ENCODE measurements around a stretch of chr16.

GRCh38 chr16:2507565-2508281 lies 6.0 kb upstream of the ATP6V0C start:
- PRO-cap, 2 experiments = no peak in any of the 2 experiments
- RAMPAGE, long total RNA, 4 experiments = no peak in any of the 4 experiments

DNA sequence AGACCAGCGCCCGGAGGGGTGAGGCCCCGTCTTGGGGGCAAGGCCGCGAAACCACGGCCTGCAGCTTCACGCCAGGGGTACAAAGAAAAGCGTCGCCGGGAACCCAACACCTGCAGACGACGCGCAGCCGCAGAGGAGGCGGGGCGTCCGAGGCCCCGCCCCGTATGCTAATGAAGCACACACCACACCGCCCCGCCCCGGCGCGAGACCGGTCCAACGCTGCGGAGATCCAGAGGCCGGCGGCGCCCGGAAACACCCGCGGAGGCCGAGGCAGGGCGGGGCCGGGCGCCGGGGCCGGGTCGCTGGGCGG lies 284 bp upstream of the ATP6V0C start:
- PRO-cap, 2 experiments = peak in 2 of 2 experiments; most common minus-strand start position 81 of the sequence (in 1)
- RAMPAGE, long total RNA, 4 experiments = no peak in any of the 4 experiments

DNA sequence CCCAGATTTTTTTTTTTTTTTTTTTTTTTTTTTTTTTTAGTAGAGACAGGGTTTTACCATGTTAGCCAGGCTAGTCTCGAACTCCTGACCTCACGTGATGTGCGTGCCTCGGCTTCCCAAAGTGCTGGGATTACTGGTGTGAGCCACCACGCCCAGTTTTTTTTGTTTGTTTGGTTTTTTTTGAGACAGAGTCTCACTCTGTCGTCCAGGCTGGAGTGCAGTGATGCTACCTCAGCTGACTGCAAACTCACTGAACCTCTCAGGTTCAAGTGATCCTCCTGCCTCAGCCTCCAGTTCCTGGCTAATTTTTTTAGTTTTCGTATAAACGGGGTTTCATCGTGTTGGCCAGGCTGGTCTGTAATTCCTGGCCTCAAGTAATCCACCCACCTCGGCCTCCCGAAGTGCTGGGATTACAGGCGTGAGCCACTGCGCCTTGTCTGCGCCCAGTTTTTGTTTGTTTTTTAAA lies 2.2 kb upstream of the CEMP1 start:
- PRO-cap, 2 experiments = no peak in any of the 2 experiments
- RAMPAGE, long total RNA, 4 experiments = no peak in any of the 4 experiments

DNA sequence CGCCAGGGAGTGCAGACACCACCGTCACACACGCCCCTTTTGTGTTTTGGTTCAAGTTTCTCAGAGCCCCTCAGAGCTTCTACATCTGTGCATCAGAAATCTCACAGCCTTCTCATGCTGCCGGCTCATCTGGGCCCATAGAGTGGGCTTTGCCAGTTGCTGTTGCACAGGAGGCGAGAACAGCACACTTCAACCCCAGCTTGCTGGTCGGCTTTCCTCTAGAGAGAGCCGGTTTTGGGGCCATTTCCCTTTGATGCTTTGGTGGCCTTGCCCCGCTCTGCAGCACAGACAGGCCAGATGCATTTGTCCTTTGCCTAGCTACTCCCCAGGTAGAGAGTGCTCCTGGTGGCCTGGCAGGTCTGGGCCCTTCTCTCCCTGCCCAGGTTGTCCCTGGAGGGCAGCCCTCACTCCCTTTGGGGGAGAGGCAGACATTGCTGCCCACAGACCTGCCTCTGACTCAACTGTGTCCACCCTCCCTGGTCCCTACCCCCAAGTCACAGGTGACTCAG lies 61.0 kb downstream of the PDPK1 start:
- PRO-cap, 2 experiments = no peak in any of the 2 experiments
- RAMPAGE, long total RNA, 4 experiments = no peak in any of the 4 experiments

- PRO-cap, 2 experiments = no peak in any of the 2 experiments
- RAMPAGE, long total RNA, 4 experiments = no peak in any of the 4 experiments
Observed at GRCh38 chr16:2669791-2670503, 12.4 kb upstream of the KCTD5 start.

DNA sequence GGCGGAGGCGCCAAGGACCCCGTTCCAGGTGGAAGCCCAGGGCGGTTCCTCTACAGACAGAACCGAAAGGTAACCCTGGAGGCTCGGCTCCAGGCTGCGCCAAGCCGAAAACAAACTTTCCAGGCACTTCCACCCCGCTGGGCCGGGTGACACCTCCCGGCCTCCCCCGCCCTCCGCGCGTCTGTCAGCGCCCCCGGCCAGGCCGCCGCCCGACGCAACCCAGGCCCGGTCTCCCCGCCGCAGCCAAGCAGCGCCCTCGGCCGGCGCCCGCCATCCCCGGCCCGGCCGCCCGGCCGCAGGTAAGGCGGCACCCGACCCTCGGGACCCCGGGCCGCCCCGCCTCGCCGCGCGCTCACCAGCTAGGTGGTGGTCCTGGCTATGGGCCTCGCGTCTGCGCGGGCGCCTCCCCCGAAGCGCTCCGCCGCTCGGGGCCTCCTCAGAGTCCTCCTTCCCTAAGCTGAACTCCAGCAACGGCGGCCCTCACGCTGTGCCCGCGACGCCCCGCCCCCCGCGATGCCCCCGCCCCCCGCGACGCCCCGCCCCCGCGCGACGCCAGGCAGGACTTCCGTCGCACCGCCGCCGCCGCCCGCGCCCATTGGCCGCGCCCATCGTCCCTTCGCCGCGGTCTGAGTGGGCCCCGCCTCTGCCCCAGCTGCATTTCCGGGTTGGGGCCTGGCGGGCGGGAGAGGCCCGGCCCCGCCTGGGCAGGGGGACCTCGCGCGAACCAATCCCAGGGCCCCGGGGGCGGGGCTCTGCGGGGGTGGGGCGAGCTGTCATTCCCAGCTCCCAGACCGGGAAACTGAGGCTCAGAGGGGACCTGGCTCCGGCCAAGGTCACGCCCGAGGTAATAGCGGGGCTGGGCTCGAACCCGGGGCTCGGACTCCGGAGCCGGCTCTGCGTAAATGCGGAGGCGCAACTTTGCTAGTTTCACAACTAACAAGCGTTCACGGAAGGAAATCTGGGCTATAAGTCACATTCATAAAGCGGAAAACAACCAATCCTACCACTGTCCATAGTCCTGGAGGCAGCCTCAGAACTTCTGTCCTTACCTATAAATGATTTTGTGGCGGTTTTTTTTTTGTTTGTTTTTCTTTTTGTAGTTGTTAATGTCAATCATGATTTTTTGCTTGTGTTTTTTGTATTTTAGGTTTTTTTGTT lies 9.0 kb upstream of the KCTD5 start:
- PRO-cap, 2 experiments = peak in 2 of 2 experiments; most common plus-strand start position 665 of the sequence (in 1); most common minus-strand start position 515 of the sequence (in 2)
- RAMPAGE, long total RNA, 4 experiments = start-site peak on the minus strand in 4 of 4 experiments, centred at positions 59 to 472 of the sequence, 29 to 681 reads per replicate

GRCh38 chr16:2699704-2700023 lies 17.3 kb downstream of the KCTD5 start:
- PRO-cap, 2 experiments = no peak in any of the 2 experiments
- RAMPAGE, long total RNA, 4 experiments = start-site peak on the plus strand in 1 of 4 experiments, at chr16:2699626-2700111 at its widest, 8 reads per replicate

DNA sequence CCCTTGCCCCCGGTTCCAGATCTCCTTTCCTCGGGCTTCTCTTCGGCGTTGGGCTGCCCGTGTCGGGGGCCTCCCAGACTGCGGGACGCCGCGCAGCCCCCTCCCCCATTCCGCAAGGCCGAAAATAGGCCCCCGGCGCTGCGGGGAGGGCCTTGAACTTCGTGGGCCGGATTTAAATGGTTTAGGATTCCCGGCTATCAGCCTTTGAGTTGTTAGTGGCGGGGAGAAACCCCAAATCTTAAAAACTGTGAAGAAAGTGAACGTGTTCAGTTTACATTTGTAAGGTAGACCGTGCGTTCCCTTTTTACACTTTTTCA lies 760 bp downstream of the SRRM2 start:
- PRO-cap, 2 experiments = no peak in any of the 2 experiments
- RAMPAGE, long total RNA, 4 experiments = no peak in any of the 4 experiments

- PRO-cap, 2 experiments = no peak in any of the 2 experiments
- RAMPAGE, long total RNA, 4 experiments = no peak in any of the 4 experiments
Observed at GRCh38 chr16:2753557-2753959, 1.1 kb downstream of the SRRM2 start.

DNA sequence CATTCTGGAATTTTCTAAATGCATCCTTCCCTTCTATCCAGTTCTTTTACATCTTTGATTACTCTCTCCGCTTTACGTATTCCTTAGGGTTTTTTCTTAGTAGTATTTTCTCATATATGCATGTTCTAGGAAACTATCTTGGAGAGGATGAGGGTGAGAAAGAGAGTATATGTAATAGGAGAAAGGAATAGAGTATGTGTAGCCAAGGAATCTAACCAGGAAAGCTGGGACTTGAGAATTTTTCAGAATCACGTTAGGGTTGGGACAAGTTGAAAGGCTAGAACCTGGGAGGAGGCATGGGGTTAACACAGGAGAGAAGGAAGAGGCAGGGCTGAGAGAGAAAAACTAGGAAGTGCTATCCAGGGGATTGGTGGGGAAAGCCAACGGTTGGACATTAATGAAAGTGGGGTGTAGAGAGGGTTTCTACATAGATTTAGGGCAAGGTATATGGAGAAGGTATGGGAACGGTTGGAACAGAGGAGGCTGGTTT lies 2.6 kb downstream of the SRRM2 start:
- PRO-cap, 2 experiments = no peak in any of the 2 experiments
- RAMPAGE, long total RNA, 4 experiments = no peak in any of the 4 experiments

GRCh38 chr16:2761724-2762336 lies 9.4 kb downstream of the SRRM2 start:
- PRO-cap, 2 experiments = no peak in any of the 2 experiments
- RAMPAGE, long total RNA, 4 experiments = start-site peak on the plus strand in 1 of 4 experiments, at chr16:2762042-2762066 at its widest, 68 reads per replicate

GRCh38 chr16:2762337-2762812 lies 9.9 kb downstream of the SRRM2 start:
- PRO-cap, 2 experiments = no peak in any of the 2 experiments
- RAMPAGE, long total RNA, 4 experiments = no peak in any of the 4 experiments

DNA sequence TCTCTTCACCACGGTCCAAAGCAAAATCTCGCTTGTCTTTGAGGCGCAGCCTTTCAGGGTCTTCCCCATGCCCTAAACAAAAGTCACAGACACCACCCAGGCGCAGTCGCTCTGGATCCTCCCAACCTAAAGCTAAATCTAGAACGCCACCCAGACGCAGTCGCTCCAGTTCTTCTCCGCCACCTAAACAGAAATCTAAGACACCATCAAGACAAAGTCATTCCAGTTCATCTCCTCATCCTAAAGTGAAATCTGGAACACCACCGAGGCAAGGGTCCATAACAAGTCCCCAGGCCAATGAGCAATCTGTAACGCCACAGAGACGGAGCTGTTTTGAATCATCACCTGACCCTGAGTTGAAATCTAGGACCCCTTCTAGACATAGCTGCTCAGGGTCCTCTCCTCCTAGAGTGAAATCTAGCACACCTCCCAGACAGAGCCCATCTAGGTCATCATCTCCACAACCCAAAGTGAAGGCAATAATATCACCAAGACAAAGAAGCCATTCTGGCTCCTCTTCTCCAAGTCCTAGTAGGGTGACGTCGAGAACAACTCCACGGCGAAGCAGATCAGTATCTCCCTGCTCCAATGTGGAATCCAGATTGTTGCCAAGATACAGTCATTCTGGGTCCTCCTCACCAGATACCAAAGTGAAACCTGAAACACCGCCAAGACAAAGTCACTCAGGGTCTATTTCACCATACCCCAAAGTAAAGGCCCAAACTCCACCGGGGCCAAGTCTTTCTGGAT lies 10.6 kb downstream of the SRRM2 start:
- PRO-cap, 2 experiments = no peak in any of the 2 experiments
- RAMPAGE, long total RNA, 4 experiments = start-site peak on the plus strand in 2 of 4 experiments, centred at positions 84 to 232 of the sequence, 692 to 1,113 reads per replicate

DNA sequence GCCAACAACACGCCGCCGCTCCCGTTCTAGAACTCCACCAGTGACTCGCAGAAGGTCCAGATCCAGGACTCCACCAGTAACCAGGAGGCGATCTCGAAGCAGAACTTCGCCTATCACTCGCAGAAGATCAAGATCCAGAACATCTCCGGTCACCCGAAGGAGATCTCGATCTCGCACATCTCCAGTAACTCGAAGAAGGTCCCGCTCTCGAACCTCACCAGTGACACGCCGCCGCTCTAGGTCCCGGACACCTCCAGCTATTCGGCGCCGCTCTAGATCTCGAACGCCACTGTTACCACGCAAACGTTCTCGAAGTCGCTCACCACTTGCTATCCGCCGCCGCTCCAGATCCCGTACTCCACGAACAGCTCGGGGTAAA lies 10.7 kb downstream of the ELOB start:
- PRO-cap, 2 experiments = no peak in any of the 2 experiments
- RAMPAGE, long total RNA, 4 experiments = start-site peak on the plus strand in 1 of 4 experiments, centred at position 76 of the sequence, 26 reads per replicate

- PRO-cap, 2 experiments = no peak in any of the 2 experiments
- RAMPAGE, long total RNA, 4 experiments = start-site peak on the minus strand in 1 of 4 experiments, at chr16:2773131-2773170 at its widest, 5 reads per replicate
Observed at GRCh38 chr16:2772785-2773321, 4.2 kb downstream of the ELOB start.

DNA sequence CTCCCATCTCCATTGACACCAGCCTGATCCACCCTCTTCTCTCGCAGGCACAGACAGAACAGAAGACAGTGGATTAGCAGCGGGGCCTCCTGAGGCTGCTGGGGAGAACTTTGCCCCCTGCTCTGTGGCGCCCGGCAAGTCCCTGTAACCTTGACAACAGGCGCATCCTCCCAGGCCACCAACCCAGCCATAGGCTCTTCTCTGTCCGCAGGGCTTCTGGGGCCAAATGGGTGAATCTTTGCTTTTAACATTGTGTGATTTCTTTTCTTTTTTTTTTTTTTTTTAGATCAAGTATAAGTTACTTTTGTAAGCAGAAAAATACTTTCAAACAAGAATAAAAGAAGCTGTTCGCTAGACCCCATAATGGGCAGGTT lies 12.7 kb upstream of the FLYWCH1 start:
- PRO-cap, 2 experiments = no peak in any of the 2 experiments
- RAMPAGE, long total RNA, 4 experiments = no peak in any of the 4 experiments

DNA sequence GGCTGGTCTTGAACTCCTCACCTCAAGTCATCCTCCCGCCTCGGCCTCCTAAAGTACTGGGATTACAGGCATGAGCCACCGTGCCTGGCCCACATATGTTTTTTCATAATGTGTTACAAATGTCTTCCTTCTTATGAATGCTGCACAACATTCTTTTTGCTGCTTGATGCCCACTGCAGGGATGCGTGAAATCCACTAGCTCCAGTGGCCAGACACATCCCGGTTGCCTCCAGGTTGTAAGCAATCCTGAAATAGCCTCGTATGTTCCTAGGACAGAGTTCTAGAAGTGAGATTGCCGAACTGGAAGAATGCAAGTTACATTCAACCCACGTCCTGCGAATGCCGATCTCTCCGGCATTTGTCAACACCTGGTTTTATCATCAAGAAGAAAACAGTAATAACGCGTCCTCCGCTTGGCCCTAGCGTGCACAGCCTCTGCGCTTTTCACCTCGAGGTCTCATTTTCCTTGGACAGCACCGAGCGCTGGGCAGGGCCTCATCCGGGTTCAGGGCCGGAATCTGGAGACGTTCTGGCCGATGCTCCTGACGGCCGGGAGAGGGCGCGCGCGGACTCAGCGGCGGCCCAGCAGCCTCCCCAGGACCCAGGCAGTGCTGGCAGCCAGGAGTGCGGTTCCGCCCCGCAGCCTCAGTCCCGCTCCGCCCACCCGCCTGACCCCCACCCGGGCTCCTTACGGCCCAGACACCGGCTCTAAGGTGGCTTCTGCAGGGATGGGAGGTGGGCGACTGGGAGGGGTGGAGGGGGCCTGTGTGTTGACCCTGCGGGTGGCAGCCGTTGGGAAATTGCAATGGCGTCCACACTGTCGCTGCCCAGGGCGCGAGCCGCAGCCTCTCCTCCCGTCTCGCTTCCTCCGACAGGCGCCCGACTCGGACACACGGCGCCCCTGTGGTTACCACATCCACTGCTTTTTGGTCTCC lies 7.7 kb upstream of the FLYWCH1 start:
- PRO-cap, 2 experiments = peak in 2 of 2 experiments; most common plus-strand start position 604 of the sequence (in 1); most common minus-strand start position 452 of the sequence (in 1)
- RAMPAGE, long total RNA, 4 experiments = no peak in any of the 4 experiments

- PRO-cap, 2 experiments = no peak in any of the 2 experiments
- RAMPAGE, long total RNA, 4 experiments = no peak in any of the 4 experiments
Observed at GRCh38 chr16:2907445-2907970, 4.2 kb upstream of the FLYWCH1 start.

- PRO-cap, 2 experiments = no peak in any of the 2 experiments
- RAMPAGE, long total RNA, 4 experiments = no peak in any of the 4 experiments
Observed at GRCh38 chr16:2925239-2925770, 13.6 kb downstream of the FLYWCH1 start.

GRCh38 chr16:3035821-3036389 lies 839 bp downstream of the BICDL2 start:
- PRO-cap, 2 experiments = no peak in any of the 2 experiments
- RAMPAGE, long total RNA, 4 experiments = no peak in any of the 4 experiments

All from upper lobe of left lung (tissue), 5 donors.